PFSK-1 (cell line): Measurements from ENCODE around the gene GRIN2B.

- RRBS, result no CpG with 5 or more reads among the region's 13 CpGs
These were observed 208.2 kb downstream of the EMP1 start for GRCh38 chr12:13404628-13405253.

DNA sequence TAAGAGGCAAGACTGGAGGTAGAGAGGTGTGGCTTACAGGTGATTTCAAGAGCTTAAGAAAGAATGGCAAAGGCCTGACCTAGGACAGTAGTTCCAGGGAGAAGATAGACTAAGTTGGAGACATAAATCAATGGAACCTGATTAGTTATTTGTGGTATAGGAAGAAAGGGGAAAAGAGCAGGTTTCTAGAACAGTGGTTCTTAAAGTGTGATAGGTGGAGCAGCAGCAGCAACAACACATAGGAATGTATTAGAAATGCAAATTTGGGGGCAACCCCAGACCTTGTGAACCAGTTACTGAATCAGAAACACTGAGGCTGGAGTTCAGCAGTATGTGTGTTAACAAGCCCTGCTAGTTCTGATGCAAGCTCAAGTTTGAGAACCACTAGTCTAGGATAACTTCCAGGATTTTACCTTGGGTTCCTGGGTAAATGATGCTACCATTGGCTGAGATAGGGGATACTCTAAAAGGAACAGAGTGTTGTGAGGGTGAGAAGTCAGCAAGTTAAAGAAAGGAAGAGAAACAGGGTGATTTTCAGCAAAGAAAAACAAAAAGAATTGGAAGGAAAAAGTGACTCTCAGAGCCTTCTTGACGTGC lies 308.7 kb downstream of the EMP1 start:
- RRBS, result no CpG with 5 or more reads among the region's 1 CpG

DNA sequence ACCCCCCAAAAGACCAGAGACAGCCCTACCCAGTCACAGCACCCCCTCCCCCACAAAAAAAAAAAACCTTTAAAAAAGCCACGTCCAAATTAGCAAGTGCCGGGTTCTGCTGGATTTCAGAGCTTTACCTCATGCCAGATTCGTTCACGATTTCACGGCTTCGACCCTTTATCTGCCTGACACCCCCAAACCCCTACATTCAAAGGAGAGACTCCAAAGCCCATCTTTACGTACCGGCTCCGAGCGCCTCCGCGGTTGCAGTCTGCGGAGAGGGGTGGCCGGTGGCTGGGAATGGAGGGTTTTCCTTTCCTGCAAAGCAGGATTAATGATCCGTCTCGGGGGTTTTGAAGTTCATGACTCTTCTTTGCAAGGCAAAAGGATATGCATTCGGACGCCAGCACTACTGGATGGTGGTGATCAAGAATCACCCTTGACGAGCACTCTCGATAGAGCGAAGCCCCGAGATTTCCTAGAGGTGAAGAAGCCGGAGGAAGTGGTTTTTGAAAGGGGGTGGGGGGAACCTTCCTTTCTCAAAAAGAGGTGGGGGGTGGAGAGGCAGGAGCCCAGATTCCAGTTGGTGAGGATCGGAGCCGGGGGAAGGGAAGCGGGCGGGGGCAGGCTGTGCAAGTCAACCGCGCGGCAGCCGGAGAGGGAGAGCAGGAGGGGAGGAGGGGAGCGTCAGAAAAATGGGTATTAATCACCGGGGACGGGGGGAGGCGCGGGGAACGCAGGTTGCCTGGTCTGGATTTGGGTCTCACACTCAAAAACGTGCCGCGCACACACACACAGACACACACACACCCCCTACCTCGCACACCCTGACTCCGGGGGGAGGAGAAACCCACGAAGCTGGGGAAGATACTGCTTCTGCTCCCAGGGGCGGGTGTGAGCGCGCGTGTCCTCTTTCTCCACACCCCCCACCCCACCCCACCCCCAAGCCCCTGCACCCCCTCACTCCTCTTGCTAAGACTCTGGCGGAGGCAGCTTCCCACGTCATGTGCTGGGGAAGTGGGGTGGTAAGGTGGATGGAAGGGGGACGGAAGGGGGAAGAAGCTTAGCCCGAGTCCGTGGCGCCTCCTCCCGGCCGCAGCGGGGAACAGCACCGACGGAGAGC lies at the start of gene GRIN2B:
Gene GRIN2B, minus strand, starts transcription at position 495 of the 1,114 bp plus-strand sequence.
- RRBS, result 26% methylated on average over 18 of the region's 58 CpGs

GRCh38 chr12:14207795-14208653 lies 157.5 kb upstream of the ATF7IP start:
- RRBS, result no CpG with 5 or more reads among the region's 4 CpGs

DNA sequence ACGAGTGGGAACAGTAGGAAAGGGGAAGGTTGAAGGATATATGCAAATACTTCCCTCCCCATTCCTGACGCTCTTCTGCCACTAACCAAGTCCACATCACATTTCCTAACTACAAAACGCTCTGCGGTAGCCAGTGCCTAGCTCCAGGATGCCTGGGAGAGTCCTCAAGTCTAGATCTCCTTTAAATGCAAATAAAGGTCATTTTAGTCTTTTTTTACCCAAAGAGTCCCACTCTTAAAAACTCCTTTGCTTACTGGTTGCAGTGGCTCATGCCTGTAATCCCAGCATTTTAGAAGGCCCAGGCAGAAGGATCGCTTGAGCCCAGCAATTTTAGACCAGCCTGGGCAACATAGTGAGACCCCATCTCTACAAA lies 153.1 kb upstream of the ATF7IP start:
- RRBS, result no CpG with 5 or more reads among the region's 5 CpGs

DNA sequence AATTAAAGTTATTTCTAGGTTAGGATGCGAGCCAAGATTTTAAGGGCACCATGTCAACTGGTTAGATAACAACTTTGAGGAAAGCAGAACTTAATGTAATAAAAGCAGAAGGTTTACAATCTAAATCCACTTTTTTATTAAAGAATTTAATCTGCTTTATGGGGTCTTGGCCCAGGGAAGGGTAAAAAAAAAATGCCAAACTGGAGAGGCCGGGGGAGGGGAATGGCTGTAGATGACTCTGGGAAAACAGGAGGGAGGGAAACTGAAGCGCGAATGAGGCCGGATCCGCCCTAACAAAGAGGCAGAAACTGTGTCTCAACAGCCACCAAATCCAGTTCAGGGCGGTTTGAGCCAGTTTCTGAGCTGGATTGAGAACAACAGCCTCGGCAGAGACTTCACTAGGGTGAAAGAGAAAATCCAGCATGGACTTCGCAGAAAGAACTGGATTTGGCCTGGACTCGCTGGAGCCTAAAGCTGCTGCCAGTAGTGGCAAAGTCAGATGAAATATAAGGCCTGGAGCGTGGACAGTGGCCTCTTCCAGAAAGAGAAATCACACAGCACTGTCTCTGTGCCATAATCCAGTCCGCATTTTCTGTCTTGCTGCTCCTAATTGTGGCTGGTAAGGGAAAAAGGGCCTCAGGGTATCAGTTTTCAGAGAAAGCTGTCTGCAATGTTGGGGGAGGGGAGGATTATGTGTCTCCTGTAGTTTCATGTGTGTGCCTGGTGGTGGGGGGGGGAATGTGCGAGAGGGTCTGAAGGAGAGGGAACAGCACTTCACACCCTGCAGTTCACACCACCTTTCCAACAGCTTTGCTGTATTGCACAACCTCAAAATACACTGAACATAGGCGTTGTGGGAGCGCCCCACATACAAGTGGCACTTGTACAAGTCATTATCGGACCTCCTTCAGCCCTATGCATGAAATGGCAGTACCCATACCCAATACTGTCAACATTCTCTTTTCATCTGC lies 107.8 kb upstream of the ATF7IP start:
- RRBS, result 3% methylated on average over 4 of the region's 16 CpGs

- RRBS, result no CpG with 5 or more reads among the region's 6 CpGs
These were observed 29.2 kb downstream of the ATF7IP start for GRCh38 chr12:14394277-14395476.

DNA sequence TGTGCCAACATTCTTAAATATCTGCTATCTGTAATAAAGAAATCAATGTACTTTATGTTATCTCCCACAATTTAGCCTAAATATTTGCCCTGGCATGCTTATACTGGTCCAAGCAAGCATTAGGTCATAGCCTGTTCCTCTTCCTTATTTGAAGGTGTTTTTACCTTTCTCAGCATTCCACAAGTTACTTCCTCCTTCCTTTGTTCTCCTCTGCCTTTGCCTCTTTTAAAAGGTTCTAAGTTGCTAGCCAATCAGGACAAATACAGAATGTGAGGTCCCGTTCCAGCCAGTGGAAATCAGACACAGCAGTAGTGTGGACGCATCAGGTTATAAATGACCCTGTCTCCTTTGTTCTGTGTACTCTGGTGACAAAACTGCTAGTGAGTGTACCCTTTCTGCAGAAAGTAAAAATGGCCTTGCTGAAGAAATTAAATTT lies 5.0 kb downstream of the H4C16 start:
- RRBS, result no CpG with 5 or more reads among the region's 2 CpGs

GRCh38 chr12:14769276-14769904 lies 1.5 kb downstream of the H4C16 start:
- RRBS, result no CpG with 5 or more reads among the region's 31 CpGs

GRCh38 chr12:14775075-14775809 lies 1.0 kb downstream of the H2AJ start:
- RRBS, result no CpG with 5 or more reads among the region's 23 CpGs

GRCh38 chr12:14884166-14884947 lies 1.3 kb downstream of the MGP start:
- RRBS, result no CpG with 5 or more reads among the region's 5 CpGs

- RRBS, result no CpG with 5 or more reads among the region's 3 CpGs
These were observed 83.2 kb downstream of the RERG start for GRCh38 chr12:15137819-15138532.

DNA sequence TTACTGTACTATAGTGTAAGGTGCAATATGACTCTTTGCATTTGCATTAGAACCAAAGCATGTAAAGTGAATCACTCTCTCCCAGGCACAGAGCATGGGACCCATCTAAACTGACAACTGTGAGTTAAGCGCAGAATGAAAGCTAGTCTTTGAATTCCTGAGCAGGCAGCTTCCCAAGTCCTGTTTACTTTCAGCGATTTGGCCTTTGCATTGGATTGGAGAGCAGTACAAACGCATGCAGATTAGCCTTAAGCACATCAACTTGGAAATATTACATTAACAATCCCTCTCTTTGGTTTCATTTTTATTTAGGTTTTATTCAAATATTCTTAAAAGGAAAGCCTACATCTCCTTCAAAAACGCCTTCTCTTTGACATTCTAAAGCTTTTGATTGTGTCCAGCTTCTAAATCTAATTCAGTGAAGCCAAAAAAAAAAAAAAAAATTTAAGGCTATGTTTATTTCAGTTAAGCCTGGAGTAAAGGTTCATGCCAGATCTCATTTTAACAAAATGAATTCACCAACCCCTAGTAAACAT lies 74.5 kb downstream of the RERG start:
- RRBS, result no CpG with 5 or more reads among the region's 4 CpGs

GRCh38 chr12:15256825-15257180 lies 35.6 kb upstream of the RERG start:
- RRBS, result no CpG with 5 or more reads among the region's 4 CpGs

GRCh38 chr12:15705954-15706471 lies 83.2 kb downstream of the EPS8 start:
- RRBS, result no CpG with 5 or more reads among the region's 4 CpGs

GRCh38 chr12:15712816-15713549 lies 76.2 kb downstream of the EPS8 start:
- RRBS, result no CpG with 5 or more reads among the region's 8 CpGs

GRCh38 chr12:15788149-15788666 lies 980 bp downstream of the EPS8 start:
- RRBS, result no CpG with 5 or more reads among the region's 15 CpGs

- RRBS, result no CpG with 5 or more reads among the region's 4 CpGs
These were observed 45.2 kb downstream of the DERA start for GRCh38 chr12:15956176-15956911.

GRCh38 chr12:15995079-15996221 lies 84.3 kb downstream of the DERA start:
- RRBS, result no CpG with 5 or more reads among the region's 5 CpGs